GM23338 (cell line): ENCODE results near the gene HAUS8.

- PRO-cap, result no peak
- RAMPAGE, long total RNA, result no peak
These were observed 14.2 kb downstream of the HSH2D start for GRCh38 chr19:16157788-16158069.

DNA sequence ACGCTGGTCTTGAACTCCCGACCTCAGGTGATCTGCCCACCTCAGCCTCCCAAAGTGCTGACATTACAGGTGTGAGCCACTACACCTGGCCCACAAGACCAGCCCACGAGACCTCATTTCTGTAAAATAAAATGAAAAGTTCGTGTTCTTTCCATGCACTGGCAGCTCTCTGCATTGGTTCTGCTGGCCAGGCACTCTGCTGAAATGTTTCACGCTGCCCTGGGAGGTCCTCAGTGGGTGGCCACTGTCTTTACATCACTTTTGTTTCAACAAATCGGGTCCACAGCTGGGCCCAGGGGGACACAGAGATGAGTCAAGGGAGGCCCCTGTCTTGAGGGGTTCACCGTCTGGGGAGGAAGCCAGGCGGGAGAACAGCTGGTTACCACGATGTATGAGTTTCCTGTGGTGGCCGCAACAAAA, 5.3 kb upstream of the KLF2 start:
- PRO-cap, result no peak
- RAMPAGE, long total RNA, result no peak

- PRO-cap, result no peak
- RAMPAGE, long total RNA, result no peak
These were observed 45.9 kb downstream of the KLF2 start for GRCh38 chr19:16370396-16371141.

- PRO-cap, result bidirectional peak, plus-strand start at chr19:16541991, minus-strand start at chr19:16541772
- RAMPAGE, long total RNA, result no peak
These were observed 540 bp downstream of the CHERP start for GRCh38 chr19:16541435-16542358.

- PRO-cap, result no peak
- RAMPAGE, long total RNA, result no peak
These were observed 6.1 kb downstream of the SLC35E1 start for GRCh38 chr19:16566097-16566599.

GRCh38 chr19:16607786-16608141, 20.2 kb downstream of the MED26 start:
- PRO-cap, result no peak
- RAMPAGE, long total RNA, result no peak

DNA sequence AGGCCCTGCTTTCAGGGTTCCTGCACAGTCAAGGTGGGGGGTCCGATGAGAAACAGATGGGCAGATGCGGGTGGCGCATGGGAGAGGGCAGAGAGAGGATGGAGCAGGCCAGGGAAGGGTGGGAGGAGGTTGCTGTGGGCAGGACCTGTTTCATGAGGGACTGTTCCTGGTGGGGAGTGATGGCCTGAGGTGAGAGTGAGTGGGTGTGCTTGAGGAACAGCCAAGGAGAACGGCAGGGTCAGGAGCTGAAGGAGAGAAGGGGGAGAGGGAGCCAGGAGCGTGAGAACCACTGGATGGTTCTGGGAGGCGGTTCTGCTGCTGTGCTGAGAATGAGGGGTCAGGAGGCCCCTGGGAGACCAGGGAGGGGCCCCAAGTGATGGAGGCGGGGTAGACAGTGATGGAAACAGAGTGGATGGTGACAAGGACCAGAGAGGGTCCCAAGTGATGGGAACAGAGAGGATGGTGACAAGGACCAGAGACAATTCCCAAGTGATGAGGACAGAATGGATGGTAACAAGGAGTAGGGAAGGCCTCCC, 7.8 kb downstream of the SIN3B start:
- PRO-cap, result no peak
- RAMPAGE, long total RNA, result no peak

- PRO-cap, result no peak
- RAMPAGE, long total RNA, result no peak
These were observed 25.3 kb upstream of the F2RL3 start for GRCh38 chr19:16863528-16863810.

- PRO-cap, result no peak
- RAMPAGE, long total RNA, result no peak
These were observed 19.3 kb upstream of the F2RL3 start for GRCh38 chr19:16869354-16870035.

DNA sequence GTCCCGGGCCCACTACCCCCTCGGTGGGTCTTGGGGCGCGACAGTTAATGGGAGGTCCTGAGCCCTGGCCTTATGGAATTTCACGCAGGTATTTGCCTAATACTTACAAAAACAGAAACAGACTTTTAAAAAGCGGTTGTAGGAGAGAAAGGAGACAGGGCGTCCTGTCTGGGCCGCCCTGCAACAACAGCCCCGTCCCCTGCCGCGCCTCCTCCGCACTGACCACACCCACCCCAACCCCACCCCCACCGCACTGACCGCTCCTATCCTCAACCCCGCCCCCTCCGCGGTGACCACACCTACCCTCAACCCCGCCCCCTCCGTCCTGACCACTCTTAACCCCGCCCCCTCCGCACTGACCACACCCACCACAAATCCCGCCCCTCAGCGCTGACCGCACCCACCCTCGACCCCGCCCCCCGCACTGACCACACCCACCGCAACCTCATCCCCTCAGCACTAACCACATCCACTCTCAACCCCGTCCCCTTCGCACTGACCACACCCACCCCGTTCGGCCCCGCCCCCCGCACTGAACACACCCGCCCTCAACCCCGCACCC, 8.0 kb downstream of the F2RL3 start:
- PRO-cap, result bidirectional peak, plus-strand start at position 466 of the sequence, minus-strand start at position 220 of the sequence
- RAMPAGE, long total RNA, result no peak

GRCh38 chr19:17067551-17067857, 7.7 kb downstream of the HAUS8 start:
- PRO-cap, result no peak
- RAMPAGE, long total RNA, result no peak

GRCh38 chr19:17074898-17075975, at the start of gene HAUS8:
HAUS8 (minus strand) TSS chr19:17075452.
- PRO-cap, result bidirectional peak, plus-strand start at chr19:17075177, minus-strand start at chr19:17075059; bidirectional peak, plus-strand start at chr19:17075797, minus-strand start at chr19:17075425
- RAMPAGE, long total RNA, result no peak

- PRO-cap, result bidirectional peak, plus-strand start at chr19:17076253, minus-strand start at chr19:17076160; unidirectional peak, minus-strand start at chr19:17076332
- RAMPAGE, long total RNA, result no peak
These were observed 784 bp downstream of the MYO9B start for GRCh38 chr19:17075976-17077145.

DNA sequence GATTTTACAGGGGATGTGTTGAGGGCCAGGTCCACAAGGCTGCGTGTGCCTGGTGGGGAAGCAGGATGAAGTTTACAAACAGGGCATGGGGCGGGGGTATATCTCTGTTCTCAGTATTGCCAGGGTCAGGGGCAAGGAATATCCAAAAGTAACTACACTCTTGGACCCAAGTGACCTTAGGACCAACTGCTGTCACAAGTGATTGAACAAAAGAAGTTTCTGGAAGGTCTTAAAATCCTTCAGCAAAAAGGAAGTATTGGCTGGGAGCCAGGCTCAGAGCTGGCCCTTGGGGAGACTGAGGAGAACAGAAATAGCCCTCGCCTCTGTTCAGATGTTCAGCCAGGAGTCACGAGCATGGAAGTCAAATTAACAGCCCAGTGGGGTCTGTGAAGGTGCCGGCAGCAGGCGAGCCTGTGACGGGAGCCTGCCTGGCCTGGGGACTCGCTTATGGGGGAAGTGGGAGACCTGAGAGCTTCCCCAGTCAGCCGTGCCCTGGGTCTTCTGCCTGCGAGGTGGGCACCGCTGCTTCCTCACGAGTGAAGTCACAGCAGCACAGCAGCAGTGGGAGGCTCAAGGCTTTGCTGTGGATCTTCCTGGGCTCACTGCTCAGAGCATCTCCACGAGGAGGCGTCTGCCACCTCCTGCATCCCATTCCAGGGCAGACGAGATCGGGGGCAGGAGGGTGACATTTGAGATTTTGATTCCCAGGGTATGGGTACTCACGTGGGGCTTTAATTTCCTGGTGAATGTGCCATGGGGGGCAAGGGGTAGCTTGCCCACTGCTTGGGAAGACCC, 6.5 kb downstream of the MYO9B start:
- PRO-cap, result no peak
- RAMPAGE, long total RNA, result no peak

GRCh38 chr19:17098385-17099106, 23.0 kb downstream of the MYO9B start:
- PRO-cap, result no peak
- RAMPAGE, long total RNA, result no peak

GRCh38 chr19:17112322-17113169, 37.0 kb downstream of the MYO9B start:
- PRO-cap, result no peak
- RAMPAGE, long total RNA, result no peak

GRCh38 chr19:17114213-17115253, 39.0 kb downstream of the MYO9B start:
- PRO-cap, result bidirectional peak, plus-strand start at chr19:17114683, minus-strand start at chr19:17114547
- RAMPAGE, long total RNA, result no peak

GRCh38 chr19:17125289-17125465, 49.6 kb downstream of the MYO9B start:
- PRO-cap, result no peak
- RAMPAGE, long total RNA, result no peak

DNA sequence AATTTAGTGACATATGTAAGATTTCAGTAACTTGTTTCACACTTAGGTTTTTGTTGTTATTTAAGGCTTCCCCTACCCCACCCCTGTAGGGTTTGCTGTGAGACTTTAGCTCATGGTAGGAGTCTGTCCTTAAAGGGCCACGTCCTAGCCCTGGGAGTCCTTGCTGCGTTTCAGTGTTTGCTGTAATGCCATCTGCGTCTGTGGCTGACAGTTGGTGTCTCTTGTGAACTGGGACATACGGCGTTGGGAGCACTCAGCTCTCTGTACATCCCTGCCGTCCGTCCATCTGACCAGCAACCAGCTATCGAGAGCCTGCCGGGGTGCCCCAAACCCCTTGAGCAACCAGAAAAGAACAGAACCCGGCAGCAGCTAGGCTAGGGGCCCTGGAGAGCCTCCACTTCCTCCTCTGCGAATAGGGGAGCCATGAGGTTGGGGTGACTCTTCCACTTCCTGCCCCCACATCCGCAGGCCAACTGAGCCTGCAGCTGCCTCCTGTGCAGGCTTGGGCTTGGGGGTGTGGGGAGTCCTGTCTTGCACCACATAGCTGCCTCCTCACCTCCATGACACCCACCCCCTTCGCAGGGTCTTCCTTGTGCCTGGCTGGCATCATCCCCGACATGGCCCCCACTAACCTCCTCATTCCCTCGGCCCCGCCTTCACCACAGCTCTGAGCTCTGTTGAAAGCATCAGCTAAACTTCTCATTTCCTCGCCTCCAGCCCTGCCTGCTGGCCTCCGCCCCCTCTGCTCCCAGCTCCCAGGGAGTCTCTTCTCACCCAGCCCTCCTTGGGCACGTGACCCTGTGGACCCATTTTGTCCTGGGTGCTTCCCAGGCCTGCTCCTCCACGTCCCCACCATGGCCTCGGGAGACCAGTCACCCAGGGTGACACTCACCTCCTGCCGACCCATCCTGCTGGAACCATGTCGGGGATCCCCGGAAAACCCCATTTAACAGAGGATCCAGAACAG, 50.2 kb downstream of the MYO9B start:
- PRO-cap, result no peak
- RAMPAGE, long total RNA, result no peak

DNA sequence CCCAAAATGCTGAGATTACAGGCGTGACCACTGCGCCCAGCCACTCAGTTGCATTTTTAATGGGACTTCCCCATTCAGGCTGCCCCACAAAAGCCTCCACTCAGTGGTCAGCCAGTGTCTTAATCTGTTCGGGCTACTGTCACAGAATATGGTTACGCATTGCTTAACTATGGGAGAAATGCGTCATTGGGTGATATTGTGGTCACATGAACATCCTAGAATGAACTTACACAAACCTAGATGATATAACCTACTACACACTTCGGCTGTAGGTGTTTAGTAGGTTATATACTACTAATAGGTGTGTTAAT, 62.9 kb downstream of the MYO9B start:
- PRO-cap, result no peak
- RAMPAGE, long total RNA, result no peak